Skeletal muscle tissue (tissue), 7 donors: ENCODE data around the genes ISOC1 and IL3.

DNA sequence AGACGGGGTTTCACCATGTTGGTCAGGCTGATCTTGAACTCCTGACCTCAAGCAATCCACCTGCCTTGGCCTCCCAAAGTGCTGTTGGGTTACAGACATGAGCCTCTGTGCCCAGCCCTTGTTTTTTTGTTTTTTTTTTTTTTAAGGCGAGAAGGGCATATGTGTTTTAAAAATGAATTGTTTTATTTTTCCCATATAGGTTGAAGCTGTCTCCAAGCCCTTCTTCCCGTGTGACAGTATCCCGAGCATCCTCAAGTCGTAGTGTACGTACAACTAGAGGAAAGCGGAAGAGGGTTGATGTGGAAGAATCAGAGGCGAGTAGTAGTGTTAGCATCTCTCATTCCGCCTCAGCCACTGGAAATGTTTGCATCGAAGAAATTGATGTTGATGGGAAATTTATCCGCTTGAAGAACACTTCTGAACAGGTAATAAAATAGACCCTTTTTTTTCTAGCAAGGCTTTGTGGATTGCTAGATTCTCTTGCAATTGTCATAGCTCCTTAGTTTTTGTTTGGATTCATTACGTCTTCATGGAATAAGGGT lies 43.8 kb downstream of the LMNB1 start:
- PRO-cap, 3 experiments = no peak in any of the 3 experiments
- RAMPAGE, long total RNA = no peak
- RRBS, 2 experiments = no CpG with 5 or more reads among the region's 12 CpGs

DNA sequence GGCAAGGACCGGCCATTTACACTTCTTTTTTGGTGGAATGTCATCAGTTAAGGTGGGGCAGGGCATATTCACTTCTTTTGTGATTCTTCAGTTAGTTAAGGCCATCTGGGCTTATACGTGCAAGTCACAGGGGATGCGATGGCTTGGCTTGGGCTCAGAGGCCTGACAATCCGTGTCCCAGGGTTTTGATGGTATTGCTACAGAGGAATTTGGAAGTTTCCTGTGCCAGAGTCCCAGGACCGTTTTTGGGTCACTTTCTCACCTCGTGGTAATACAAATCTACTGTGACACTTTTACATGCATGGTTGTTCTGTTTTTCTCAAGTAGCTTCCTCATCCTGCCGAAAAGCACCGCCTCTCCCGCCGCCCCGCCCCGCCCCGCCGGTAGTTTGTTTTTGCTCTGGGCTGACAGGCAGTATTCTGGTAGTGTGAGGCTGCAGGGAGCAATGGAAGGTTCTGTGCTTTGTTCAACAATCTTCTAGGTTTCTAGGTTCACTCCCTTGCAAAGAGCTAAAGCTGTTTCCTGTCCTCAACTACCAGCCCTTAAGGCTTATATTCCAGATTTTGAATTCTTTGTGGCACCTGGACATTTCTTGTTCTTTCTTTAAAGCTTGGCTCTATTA lies 68.7 kb downstream of the LMNB1 start:
- PRO-cap, 3 experiments = peak in 1 of 3 experiments; most common plus-strand start position 417 of the sequence (in 1)
- RAMPAGE, long total RNA = no peak
- RRBS, 2 experiments = no CpG with 5 or more reads among the region's 14 CpGs

DNA sequence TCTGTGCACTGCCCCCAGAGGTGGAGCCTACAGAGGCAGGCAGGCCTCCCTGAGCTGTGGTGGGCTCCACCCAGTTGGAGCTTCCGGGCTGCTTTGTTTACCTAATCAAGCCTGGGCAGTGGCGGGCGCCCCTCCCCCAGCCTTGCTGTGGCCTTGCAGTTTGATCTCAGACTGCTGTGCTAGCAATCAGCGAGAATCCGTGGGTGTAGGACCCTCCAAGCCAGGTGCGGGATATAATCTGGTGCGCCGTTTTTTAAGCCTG lies 118.8 kb downstream of the LMNB1 start:
- PRO-cap, 3 experiments = no peak in any of the 3 experiments
- RAMPAGE, long total RNA = no peak
- RRBS, 2 experiments = no CpG with 5 or more reads among the region's 8 CpGs

DNA sequence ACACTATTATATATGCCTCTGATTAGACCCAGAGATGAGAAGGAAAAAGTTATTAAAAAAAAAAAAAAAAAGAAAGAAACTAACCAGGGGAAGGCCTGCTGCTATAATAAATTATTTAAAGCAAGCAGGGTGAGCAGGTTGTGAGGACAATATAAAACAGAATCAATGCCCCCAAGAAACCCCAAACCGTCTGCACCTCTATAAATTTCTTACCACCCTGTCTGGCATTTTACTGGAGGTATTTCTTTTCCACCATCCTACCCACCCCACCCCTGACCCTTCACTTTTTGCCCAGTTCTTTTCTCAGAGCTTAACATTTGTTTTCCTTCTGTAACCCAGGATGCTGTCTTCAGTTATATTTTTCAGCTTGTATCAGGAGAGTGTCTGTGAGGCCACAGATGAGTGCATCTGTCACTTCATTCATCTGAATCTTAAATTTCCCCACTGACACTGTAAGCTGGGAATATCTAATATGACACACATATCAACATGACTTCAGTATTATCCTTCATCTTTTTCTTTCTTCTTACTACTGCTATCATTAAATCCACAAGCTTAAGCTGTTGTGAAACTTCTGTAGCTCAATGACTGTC lies 5.0 kb downstream of the MARCHF3 start:
- PRO-cap, 3 experiments = peak in 1 of 3 experiments; most common minus-strand start position 426 of the sequence (in 1)
- RAMPAGE, long total RNA = no peak
- RRBS, 2 experiments = no CpG with 5 or more reads among the region's 1 CpG

- PRO-cap, 3 experiments = no peak in any of the 3 experiments
- RAMPAGE, long total RNA = no peak
- RRBS, 2 experiments = no CpG with 5 or more reads among the region's 3 CpGs
These were observed 87.9 kb downstream of the SLC12A2 start for GRCh38 chr5:128171439-128171810.

- PRO-cap, 3 experiments = peak in 3 of 3 experiments; most common plus-strand start chr5:129094751 (in 3); most common minus-strand start chr5:129095135 (in 1)
- RAMPAGE, long total RNA = no peak
- RRBS, 2 experiments = 2% methylated on average over 28 of the region's 100 CpGs
These were observed at the start of gene ISOC1 for GRCh38 chr5:129094638-129095724. TSS of gene ISOC1 (plus strand) at chr5:129094749.

DNA sequence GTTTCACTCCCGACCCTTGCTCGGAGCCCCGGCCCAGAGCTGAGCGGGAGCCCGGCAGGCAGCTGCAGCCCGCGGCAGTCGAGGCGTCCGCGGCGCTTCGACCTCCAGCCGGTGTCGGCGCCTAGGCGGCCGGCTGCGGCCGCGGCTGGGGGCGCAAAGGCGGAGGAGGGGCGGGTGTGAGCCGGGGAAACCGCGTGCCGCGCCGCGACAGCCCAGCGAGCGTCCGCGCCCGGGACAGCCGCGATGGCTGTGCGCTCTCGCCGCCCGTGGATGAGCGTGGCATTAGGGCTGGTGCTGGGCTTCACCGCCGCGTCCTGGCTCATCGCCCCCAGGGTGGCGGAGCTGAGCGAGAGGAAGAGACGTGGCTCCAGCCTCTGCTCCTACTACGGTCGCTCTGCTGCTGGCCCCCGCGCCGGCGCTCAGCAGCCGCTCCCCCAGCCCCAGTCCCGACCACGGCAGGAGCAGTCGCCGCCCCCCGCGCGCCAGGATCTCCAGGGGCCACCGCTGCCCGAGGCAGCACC lies 382 bp downstream of the CHSY3 start:
- PRO-cap, 3 experiments = no peak in any of the 3 experiments
- RAMPAGE, long total RNA = no peak
- RRBS, 2 experiments = 1% methylated on average over 38 of the region's 66 CpGs

GRCh38 chr5:130000512-130000765 lies 96.2 kb downstream of the CHSY3 start:
- PRO-cap, 3 experiments = no peak in any of the 3 experiments
- RAMPAGE, long total RNA = no peak
- RRBS, 2 experiments = no CpG with 5 or more reads among the region's 1 CpG

DNA sequence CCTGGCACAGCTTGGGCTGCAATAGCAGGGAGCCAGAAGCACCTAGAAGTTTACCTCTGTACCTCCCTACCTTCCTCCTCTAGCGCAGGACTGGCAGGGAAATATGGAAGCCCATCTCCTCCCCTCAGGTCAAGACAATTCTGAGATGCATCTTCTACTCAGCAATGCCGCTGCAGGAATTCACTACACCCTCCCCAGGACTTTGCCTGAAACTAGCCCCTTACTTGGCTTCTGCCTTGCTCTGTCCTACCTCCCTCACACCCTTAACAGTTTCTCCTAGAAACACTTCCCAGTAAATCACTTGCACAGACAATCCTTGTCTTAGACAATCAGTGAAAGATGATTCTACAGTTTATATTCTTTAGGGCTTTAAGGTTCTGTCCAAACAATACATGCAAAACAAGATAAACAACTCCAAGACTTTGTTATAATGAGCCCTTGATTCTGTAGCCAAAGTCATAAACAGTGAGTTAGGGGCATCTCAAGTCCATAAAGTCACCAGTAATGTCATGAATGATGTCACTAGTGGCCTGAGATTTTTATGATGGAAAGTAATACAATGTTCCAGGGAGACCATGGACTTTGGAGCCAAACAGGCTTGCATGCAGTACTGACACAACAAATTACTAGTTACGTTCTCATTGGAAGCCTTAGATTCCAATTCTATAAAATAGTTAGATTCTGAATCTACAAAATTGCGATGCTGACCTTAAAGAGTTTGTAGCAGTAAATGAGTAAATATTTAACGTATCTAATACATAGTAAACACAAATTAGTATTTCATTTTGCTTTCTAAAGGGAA lies 280.2 kb downstream of the HINT1 start:
- PRO-cap, 3 experiments = no peak in any of the 3 experiments
- RAMPAGE, long total RNA = no peak
- RRBS, 2 experiments = no CpG with 5 or more reads among the region's 5 CpGs

- PRO-cap, 3 experiments = no peak in any of the 3 experiments
- RAMPAGE, long total RNA = no peak
- RRBS, 2 experiments = no CpG with 5 or more reads among the region's 32 CpGs
These were observed 267.4 kb downstream of the HINT1 start for GRCh38 chr5:130897356-130898399.

DNA sequence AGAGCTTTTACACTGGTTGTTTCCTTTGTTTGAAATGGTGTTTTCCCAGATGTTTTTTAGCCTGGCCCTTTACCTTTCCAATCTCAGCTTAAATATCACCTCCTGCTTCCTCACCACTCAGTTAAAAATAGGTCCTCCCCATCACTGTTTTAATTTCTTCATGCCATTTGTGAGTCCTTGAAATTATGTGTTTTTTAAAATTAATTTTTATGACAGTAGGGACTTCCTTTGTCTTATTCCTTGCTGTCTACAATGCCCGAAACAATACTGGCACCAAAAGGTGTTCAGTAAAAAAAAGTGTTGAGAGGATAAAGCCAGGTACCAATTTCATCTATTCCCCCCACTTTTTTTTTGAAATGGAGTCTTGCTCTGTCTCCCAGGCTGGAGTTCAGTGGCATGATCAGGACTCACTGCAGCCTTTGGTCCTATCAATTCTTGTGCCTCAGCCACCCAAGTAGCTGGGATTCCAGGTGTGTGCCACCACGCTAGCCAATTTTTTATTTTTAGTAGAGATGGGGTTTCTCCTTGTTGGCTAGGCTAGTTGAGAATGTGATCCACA lies 13.9 kb downstream of the CDC42SE2 start:
- PRO-cap, 3 experiments = no peak in any of the 3 experiments
- RAMPAGE, long total RNA = no peak
- RRBS, 2 experiments = no CpG with 5 or more reads among the region's 2 CpGs

DNA sequence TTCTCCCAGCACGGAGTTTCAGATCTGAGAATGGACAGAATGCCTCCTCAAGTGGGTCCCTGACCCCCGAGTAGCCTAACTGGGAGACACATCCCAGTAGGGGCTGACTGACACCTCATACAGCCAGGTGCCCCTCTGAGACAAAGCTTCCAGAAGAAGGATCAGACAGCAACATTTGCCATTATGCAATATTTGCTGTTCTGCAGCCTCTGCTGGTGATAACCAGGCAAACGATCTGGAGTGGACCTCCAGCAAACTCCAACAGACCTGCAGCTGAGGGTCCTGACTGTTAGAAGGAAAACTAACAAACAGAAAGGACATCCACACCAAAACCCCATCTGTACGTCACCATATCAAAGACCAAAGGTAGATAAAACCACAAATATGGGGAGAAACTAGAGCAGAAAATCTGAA lies 80.8 kb downstream of the CDC42SE2 start:
- PRO-cap, 3 experiments = no peak in any of the 3 experiments
- RAMPAGE, long total RNA = no peak
- RRBS, 2 experiments = no CpG with 5 or more reads among the region's 4 CpGs

- PRO-cap, 3 experiments = no peak in any of the 3 experiments
- RAMPAGE, long total RNA = no peak
- RRBS, 2 experiments = no CpG with 5 or more reads among the region's 7 CpGs
These were observed 109.3 kb downstream of the CDC42SE2 start for GRCh38 chr5:131372996-131373709.

DNA sequence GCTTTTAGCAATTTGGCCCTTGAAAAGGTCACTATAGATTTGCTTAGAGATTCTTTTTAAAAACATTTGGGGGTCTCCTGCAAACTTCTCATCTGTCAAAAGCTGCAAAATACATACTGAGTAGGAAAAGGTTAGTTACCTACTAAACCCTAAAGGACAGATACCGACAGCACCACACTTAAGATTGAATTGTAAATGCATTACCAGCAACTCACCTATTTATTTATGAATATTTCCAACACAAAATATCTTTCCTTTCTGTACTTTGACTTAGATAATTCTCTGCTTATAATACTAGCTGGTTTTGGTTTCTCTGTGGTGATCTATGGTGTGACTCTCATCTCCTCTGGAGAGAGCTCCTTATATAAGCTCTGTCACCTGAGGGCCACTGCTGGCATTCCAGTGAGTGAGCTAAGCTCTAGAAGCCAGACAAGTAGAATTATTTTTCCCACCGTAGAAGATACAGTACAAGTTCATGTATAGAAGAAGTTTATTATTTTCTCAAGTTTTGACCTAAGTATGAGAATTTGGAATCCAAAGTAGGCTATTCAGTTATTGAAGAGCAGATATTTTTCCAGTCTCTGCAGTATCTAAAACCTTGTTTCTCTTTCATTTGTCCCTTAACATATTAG lies 111.5 kb downstream of the CDC42SE2 start:
- PRO-cap, 3 experiments = no peak in any of the 3 experiments
- RAMPAGE, long total RNA = no peak
- RRBS, 2 experiments = no CpG with 5 or more reads among the region's 2 CpGs

- PRO-cap, 3 experiments = no peak in any of the 3 experiments
- RAMPAGE, long total RNA = no peak
- RRBS, 2 experiments = no CpG with 5 or more reads among the region's 2 CpGs
These were observed 134.9 kb downstream of the CDC42SE2 start for GRCh38 chr5:131398775-131399144.

DNA sequence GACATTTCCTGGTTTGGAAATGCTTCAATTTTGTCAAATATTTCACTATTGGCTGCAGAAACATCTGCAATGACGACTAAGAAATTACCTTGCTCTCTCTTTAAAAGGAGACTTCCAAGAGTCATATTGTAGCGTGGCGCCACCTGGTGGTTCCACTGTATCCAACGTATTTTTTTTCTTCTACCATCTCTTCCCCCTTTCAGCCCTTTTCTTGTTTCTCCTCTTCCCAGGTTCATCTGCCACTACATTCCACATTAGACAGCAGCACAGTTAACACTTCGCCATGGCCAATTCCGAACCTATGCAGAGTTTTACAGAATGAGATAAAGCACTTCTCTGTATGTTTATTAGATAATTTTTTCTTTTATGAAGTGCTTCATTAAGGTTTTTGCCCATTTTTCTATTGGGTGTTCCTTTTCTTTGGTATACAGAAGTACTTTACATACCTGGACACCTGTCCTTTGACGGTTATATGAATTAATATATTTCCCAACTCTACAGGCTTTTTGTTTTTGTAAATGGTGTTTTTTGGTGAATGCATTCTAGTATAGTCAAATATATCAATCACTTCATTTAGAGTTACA lies 153.6 kb downstream of the CDC42SE2 start:
- PRO-cap, 3 experiments = no peak in any of the 3 experiments
- RAMPAGE, long total RNA = no peak
- RRBS, 2 experiments = no CpG with 5 or more reads among the region's 7 CpGs

DNA sequence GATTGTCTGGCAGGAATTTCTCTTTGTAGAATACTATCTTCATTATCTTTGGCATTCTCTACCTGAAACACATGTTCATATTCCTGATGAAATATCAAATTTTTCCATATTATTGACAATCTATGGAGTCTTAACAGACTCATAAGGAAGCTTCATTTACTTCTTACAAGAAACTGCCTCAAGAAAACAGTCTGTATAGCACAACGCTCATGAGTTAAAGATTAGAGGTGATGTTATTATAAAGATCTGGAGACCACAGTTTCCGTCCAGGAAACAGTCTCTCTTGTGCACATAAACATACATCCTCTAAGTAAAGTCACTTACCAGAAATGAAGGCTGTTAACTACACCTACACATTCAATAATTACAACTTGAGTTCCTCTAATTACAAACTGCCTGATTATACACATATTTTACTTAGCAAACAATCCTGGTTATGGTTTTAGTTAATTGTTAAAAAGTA lies 86.9 kb downstream of the RAPGEF6 start:
- PRO-cap, 3 experiments = no peak in any of the 3 experiments
- RAMPAGE, long total RNA = no peak
- RRBS, 2 experiments = no CpG with 5 or more reads among the region's 2 CpGs

DNA sequence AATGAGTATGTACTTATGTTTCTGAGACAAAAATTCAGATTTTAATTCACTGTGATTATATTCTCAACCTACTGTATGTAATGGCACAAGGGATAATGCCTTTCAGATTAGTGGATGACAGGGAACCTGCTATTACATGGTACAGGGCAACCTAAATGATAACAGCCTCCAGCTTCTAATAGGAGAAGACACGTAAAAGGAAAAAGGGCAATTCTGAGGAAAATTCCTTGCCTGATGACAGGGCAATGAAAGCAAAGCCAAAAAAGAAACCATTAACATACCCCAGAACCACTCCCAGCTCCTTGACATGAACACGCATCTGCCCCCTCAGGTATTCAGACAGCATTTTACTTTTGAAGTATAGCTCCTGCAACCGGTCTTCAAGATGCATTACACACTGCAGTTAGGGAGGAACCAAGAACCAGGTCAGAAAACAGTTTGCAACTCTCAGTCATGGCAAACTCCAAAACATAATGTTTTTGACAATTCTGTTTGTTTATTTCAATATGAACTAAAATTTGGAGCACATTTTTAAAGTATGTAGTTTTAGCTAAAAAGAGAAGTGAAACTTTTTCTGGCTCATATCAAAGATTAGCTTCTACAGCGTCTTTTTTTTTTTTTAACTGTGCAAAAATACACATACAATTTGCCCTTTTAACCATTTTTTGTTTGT lies 11.9 kb upstream of the RAPGEF6 start:
- PRO-cap, 3 experiments = no peak in any of the 3 experiments
- RAMPAGE, long total RNA = no peak
- RRBS, 2 experiments = no CpG with 5 or more reads among the region's 4 CpGs

DNA sequence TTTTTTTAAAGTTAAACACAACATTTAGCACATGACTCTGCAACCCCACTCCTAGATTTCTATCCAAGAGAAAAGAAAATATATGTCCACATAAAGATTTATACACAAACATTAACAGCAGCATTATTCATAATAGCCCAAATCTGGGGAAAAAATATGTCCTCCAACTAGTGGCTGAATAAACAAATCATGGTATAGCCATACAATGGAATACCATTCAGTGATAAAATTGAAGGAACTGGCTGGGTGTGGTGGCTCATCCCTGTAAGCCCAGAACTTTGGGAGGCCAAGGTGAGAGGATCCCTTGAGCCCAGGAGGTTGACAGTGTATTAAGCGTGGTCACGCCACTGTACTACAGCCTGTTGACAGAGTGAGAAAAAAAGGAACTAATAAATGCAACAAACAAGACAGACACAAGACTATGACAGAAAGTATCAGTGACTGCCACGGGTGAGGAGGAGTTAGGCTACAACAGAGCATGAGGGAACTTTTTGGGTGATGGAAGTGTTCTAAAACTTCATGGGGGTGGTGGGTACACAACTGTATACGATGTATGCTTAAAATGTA lies 2.3 kb downstream of the FNIP1 start:
- PRO-cap, 3 experiments = peak in 1 of 3 experiments; most common plus-strand start position 427 of the sequence (in 1)
- RAMPAGE, long total RNA = no peak
- RRBS, 2 experiments = no CpG with 5 or more reads among the region's 4 CpGs

GRCh38 chr5:132060382-132060803 lies at the start of gene IL3:
TSS of gene IL3 (plus strand) at chr5:132060655.
- PRO-cap, 3 experiments = no peak in any of the 3 experiments
- RAMPAGE, long total RNA = no peak
- RRBS, 2 experiments = no CpG with 5 or more reads among the region's 14 CpGs